Sigmoid colon (tissue), 4 donors: ENCODE data around the genes PCGF2 and FBXL20.

DNA sequence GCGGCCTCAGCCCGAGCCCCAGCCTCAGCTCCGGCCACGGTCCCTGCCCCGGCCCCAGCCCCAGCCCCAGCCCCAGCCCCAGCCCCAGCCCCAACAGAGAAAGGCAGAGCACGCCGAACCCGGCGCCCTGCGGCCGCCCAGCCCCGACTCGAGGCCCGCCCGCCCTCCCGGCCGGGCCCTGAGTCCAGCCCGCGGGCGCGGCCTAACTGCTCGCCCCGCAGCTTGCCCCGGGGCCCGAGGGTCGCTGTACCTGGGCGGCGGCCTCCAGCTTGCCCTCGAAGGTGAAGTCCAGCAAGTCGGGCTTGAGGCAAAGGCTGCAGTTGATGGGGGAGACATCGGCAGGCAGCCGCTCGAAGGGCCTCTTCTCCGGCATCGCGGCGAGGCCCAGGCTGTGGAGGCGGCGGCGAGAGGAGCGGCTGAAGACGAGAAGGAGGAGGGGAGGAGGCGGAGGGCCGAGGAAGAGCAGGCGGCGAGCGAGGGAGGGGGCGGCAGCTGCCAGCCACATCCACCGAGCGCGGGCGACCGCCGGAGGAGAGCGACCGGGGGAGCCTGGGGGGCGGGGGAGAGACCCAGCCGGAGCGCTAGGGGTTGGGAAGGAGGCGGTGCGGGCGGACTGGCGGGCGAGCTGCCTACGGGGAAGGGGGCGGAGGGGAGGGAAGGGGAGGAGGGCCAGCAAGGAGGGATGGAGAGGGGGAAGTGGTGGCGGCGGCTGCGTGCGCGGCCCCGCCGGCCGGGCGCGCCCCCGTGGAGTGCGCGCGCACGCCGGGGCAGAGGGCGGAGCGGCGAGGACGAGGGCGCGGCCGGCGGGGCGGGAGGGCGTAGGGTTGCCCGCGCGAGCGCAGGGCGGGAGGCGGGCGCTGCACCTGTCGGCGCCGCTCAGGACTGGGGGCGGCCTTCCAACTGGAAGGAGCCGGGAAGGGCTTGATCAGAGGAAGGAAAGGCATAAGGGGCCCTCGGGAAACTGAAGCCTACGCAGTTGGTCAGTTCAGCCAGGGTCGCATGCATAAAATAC is 40.0 kb upstream of the MRPL45 start:
- PRO-cap = bidirectional peak, plus-strand start at position 841 of the sequence, minus-strand start at position 604 of the sequence
- RAMPAGE, long total RNA, 4 experiments = start-site peak on the minus strand in 3 of 4 experiments, centred at positions 389 to 625 of the sequence, 6 to 33 reads per replicate

DNA sequence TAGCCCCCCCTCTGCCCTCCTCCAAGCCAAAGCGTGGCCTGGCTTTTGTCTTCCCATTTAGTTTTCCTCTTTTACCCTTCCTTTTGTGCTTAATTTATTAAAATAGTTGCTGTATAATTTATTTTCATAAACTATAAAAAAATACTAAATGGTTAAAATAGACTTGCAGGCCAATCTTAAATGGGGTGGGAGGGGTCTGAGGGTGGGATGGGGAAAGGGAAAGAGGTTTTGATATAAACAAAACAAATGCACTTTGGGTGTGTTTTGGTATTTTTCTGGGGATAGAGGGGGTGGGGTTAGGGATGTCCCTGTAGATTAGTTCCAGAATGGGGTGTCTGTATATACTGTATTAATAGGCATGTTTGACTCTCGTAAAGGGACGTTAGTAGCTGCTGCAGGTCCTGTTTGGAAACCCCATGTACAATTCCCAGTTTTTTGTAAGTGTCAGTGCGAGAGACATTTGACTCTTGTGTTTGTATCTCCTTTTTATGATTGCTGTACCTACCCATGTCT is 23.2 kb upstream of the ARHGAP23 start:
- PRO-cap = no peak
- RAMPAGE, long total RNA, 4 experiments = no peak in any of the 4 experiments

- PRO-cap = no peak
- RAMPAGE, long total RNA, 4 experiments = no peak in any of the 4 experiments
These were observed 12.8 kb upstream of the ARHGAP23 start for GRCh38 chr17:38415315-38416108.

GRCh38 chr17:38425671-38426217 is 2.5 kb upstream of the ARHGAP23 start:
- PRO-cap = no peak
- RAMPAGE, long total RNA, 4 experiments = no peak in any of the 4 experiments

- PRO-cap = bidirectional peak, plus-strand start at chr17:38464987, minus-strand start at chr17:38464837
- RAMPAGE, long total RNA, 4 experiments = start-site peak on the plus strand in 2 of 4 experiments, at chr17:38464963-38465022 at its widest, 5 to 10 reads per replicate
These were observed 36.6 kb downstream of the ARHGAP23 start for GRCh38 chr17:38464582-38465644.

DNA sequence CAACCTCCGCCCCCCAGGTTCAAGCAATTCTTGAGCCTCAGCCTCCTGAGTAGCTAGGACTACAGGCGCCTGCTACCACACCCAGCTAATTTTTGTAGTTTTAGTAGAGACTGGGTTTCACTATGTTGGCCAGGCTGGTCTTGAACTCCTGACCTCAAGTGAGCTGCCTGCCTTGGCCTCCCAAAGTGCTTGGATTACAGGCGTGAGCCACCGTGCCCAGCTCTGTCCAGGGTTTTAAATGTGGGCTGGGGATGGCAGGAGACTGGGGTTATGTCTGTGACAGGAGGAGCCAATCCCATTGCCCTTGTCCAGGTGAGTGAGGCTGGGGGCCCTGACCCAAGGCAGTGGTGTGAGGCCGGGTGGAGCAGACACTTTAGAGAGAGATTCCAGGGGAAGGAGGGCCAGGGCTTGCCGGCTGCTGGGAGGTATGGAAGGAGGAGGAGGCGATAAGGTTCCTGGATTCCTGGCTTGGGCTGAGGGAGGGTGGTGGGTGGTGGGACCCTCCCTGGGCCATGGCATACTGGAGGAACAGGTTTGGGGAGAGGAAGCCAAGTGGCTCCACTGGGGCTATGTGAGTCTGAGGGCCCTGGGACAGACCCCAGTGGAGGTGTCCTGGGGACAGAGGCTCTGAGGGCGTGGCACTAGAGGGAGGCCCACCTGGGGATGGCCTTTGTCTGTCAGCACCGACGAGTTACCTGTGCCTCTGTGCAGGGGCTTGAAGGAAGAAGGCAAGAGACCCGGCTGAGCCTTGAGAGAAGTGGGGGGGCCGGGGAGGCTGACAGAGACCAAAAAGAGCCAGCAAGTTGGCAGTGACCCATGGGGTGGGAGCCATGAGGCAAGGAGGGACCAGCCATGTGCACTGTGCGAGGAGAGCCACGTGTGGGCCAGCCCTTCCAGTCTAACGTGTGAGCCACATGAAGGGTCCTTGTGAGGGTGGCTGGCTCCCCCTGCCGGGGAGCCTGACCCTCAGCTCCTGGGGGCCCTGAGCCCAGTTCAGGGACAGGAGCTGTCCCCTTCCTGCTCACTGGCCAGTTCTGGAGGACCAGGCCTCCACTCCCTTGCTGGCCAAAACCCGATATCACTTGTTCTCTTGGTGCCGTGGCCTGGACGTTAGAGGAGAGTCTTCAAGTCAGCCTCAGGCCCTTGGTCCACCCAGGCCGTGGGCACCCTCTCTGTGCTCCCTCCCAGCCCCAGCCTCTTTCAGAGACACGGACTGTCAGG is 46.1 kb downstream of the ARHGAP23 start:
- PRO-cap = no peak
- RAMPAGE, long total RNA, 4 experiments = no peak in any of the 4 experiments

DNA sequence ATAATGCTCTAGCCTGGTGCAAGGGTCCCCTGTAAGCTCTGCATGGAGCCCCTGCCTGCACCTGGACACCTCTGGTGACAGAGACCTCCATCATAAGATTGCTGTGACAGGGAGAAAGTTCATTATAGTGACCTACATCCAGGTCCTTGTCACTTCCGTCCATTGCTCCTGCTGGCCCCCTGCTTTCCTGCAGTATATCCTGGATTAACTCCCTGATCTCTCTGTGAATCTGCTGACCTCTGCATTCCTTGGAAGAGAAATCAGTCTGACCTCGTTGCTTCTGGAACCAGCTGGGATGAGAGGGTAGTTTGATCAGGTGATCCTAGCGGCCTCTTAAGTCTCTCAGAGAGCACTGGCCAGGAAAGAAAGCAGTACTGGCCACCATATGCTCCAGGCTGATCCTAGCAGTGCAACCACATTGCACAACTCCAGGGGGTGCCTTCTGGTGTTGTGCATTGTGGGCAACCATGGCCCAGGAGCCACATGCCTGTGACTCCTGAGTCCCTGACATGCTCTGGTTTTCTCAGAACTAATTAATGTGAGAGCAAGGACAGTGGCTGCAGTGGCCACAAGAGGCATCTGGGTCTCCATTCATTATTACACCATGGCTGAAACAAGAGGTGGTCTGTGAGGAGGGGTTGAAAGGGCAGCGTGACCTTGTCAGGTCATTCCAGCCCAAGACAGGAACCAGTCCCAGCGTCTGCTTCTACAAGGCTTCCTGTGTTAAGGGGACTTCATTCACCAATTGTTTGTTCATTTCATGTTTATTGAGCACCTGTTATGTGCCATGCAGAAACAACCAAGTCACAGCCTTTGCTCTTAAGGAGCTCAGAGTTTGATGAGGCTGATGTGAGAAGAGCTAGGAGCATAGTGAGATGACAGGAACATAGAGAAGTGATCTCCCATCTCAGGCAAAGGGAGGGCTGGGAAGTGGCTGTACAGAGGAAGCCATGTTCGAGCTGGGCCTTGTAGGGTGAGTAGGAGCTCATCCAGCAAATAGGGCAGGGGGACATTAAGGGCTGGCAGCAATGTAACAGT is 79.4 kb downstream of the ARHGAP23 start:
- PRO-cap = no peak
- RAMPAGE, long total RNA, 4 experiments = no peak in any of the 4 experiments

DNA sequence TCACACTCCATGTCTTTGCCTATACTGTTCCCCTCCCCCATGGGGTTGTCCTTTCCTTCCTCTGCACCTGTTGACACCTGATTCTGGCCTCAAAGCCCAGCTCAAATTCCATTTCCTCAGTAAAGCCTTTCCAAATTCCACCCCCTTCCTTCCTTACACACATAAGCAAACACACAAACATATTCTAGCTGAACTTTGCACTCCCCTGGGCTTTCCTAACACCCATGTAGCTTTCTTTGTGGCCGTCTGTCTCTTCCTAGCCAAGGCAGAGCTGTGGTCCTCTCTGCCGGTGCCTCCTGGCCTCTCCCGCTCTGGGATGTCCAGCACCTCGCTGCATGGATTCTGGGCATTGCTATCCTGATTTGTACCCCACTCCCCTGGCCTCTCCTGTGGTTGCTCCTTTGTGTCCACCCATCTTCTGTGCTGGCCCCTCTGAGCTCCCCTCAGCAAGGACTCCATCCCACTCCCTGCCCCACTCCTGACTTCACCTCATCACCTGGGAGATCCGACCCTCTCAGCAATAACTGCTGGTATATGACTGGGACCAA is 8.4 kb upstream of the SRCIN1 start:
- PRO-cap = no peak
- RAMPAGE, long total RNA, 4 experiments = no peak in any of the 4 experiments

DNA sequence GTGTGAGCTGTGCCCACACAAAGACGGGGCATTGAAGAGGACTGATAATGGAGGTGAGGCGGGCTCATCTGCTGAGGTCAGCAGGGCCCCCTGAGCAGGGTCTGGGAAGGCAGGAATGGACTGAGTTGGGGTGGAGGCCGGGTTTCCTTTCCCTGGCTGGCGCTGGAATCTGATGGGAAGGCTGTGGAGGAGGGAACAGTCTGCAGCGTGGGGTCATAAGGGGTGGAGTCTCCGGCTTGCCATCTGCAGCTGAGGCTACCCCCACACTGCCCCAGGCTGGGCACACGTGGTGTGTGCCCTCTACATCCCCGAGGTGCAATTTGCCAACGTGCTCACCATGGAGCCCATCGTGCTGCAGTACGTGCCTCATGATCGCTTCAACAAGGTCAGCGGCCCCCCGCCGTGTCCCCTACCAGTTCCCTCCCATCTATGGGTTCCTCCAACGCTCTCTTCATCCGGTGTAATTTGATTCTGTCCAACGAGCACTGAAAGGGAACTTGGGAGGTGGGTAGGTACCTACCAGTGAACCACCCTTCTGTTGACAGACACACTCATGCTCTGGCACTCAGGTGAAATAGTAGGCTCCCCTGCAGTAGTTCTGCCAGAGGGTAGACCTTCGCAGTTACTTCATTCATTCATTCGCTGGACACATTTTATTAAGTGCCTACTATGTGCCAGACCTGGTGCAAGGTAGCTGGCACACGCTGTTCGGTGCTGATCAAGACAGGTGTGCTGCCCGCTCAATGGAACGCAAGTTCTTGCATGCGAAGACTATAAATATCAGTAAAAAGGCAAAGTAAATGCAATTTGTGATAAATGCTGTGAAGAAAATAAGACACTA is 2.6 kb downstream of the MLLT6 start:
- PRO-cap = no peak
- RAMPAGE, long total RNA, 4 experiments = no peak in any of the 4 experiments

- PRO-cap = no peak
- RAMPAGE, long total RNA, 4 experiments = no peak in any of the 4 experiments
These were observed 5.6 kb upstream of the CISD3 start for GRCh38 chr17:38724357-38725164.

- PRO-cap = no peak
- RAMPAGE, long total RNA, 4 experiments = no peak in any of the 4 experiments
These were observed 8.5 kb downstream of the CISD3 start for GRCh38 chr17:38738341-38739247.

DNA sequence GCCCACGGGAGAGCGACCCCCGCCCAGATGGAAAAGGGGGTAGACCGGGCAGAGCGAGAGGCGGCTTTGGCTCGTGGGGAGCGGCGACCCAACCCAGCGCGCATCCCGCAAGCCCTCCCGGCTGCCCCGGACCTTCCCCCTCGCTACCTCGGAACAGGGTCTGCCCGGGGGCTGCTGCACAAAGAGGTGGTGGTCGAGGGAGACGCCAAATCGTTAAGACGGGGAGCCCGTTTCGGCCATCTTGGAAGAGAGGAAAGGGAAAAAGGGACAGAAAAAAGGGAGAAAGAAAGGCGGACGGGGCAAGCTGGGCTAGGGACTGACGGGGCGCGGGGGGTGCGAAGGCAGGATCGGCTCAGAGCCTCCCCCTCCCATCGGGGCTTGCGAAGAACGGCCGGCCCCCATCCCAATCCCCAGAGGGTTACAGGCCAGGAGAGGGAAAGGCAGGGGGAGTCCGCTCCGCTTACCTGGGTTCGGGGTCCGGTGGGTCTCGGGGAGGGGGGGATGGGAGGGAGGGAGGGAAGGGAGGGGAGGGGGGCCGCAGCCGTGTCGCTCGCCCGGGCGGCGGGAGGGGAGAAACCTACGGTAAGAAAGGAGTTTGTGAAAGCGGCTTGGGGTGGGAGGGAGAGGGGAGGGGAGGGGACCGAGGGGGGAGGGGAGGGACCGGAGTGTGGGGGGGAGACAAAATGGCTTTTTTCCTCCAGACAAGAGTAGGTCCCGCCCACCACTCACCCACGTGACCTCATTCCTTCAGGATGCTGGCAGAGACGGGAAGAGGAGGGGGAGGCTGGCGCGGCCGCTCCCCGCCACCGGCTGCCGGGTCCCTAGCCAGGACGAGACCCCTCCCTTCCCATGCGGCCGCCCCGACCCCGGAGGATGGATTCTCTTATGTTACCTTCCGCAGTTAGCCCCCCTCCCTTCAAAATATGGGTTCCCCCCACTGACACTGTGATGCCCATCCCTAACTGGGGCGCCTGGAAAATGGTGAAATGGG is at the start of gene PCGF2:
Gene PCGF2, minus strand, starts transcription at position 605 of the 991 bp plus-strand sequence.
- PRO-cap = unidirectional peak, plus-strand start at position 761 of the sequence
- RAMPAGE, long total RNA, 4 experiments = no peak in any of the 4 experiments

DNA sequence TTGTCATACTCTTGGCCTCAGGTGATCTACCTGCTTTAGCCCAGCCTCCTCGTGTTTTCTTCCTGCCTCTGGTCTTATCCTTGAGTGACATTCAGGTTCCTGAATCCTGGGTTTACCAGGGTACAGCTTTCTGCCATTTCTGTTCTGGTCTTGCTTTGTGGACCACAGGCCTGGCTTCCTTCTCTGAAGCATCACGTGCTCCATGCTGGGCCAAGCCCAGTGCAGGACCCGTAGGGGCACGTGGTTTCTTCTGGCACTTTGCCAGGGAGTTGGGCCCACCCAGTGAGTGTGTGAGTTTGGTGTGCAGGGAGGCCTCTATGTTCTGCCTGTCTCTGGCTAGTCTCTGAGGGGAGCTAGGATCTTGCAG is 11.6 kb downstream of the LASP1 start:
- PRO-cap = no peak
- RAMPAGE, long total RNA, 4 experiments = no peak in any of the 4 experiments

- PRO-cap = no peak
- RAMPAGE, long total RNA, 4 experiments = no peak in any of the 4 experiments
These were observed 29.1 kb downstream of the LASP1 start for GRCh38 chr17:38898608-38899639.

DNA sequence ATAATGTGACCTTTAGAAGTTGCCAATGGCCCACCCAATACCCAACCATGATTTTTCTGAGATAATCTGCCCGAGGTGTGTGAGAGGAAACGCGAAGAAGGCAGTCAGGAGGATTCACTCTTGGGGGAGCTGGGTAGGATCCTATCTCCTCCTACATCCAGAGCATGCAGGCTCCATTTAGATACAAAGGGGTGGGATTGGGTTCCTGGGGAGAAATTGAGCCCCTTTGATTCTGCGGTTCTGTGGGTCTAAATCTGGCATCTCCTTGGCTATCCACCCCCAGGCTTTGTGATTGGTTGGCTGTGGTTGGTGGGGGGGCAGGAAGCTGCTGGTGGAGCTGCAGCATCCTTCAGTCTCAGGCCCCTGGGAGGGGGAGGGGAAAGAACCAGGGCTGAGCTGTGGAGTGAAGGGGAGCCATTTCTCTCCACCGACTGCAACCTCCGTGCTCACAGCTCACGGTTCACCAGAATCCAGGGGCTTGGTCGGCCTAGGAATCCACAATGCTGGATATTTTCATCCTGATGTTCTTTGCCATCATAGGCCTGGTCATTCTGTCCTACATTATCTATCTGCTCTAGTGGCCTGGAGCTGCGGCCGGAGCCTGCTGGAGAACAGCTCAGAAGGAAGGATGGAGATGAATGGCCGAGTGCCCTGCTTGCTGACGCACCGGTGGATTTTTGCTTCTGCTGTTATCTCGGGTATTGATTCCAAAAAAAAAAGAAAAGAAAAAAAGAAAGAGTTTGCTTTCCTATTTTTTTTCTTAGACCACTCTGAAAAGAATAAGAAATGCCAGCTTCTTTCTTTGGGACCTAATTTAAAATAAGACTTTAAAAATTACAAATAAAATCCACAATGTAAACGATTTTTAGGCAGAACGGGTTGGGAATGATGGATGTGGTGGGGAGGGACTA is 41.8 kb downstream of the FBXO47 start:
- PRO-cap = no peak
- RAMPAGE, long total RNA, 4 experiments = start-site peak on the plus strand in 2 of 4 experiments, centred at positions 390 to 403 of the sequence, 7 to 16 reads per replicate

- PRO-cap = no peak
- RAMPAGE, long total RNA, 4 experiments = no peak in any of the 4 experiments
These were observed 49.0 kb upstream of the FBXO47 start for GRCh38 chr17:39016222-39016586.

- PRO-cap = no peak
- RAMPAGE, long total RNA, 4 experiments = no peak in any of the 4 experiments
These were observed 59.8 kb upstream of the FBXO47 start for GRCh38 chr17:39026921-39027390.

GRCh38 chr17:39282545-39283059 is 56.9 kb upstream of the STAC2 start:
- PRO-cap = no peak
- RAMPAGE, long total RNA, 4 experiments = no peak in any of the 4 experiments

DNA sequence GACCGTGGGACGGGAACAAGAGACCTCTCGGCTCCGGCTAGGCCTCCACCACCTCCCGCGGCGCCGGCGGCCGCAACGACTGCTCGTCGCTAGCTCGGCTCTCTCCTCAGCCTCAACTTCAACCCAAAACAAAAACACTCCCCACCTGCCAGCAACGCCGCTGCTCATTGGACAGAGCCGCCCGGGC is at the start of gene FBXL20:
Gene FBXL20, minus strand, starts transcription at position 106 of the 187 bp plus-strand sequence.
- PRO-cap = unidirectional peak, minus-strand start at position 105 of the sequence
- RAMPAGE, long total RNA, 4 experiments = start-site peak on the minus strand in 1 of 4 experiments, centred at position 110 of the sequence, 58 reads per replicate

GRCh38 chr17:39440347-39440851 is 10.7 kb downstream of the MED1 start:
- PRO-cap = no peak
- RAMPAGE, long total RNA, 4 experiments = no peak in any of the 4 experiments